Urinary bladder (tissue), 3 donors: ENCODE measurements around a stretch of chr16.

DNA sequence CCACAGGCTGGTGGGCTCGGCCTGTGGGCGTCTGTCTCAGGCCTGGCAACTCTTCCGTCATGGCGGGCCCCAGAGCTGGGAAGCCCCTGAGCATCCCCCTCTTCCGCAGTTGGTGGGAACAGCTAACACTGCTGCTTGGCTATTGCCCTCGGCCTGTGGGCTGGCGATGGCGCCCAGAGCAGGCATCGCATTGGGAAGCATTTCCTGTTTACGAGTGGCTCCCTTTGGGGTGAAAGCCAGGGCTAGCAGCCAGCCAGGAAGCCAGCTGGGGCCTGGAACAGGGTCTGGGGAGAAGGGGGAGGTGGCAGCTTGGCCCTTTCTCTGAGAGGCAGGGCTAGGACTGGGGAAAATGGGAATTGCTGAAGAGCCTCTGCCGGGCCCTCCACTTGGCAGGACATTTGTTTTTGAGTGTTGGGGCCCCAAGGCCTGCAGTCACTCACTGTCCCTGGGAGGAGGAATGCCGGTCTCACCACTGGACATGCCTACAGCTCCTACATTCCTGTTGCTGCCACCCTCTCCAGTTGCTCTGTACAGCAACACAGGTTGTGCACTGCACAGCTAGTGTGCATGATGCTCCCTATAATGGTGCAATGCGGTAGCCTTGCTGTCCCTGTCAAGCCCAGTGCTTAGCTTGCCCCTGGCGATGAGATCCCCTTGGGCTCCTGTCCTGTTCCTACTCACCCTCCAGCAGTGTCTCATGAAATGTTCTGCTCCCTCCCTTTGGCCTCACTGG, 2.5 kb upstream of the MTSS2 start:
- PRO-cap: no peak
- RAMPAGE, long total RNA: no peak

- PRO-cap: no peak
- RAMPAGE, long total RNA: no peak
These were observed 11.2 kb upstream of the MTSS2 start for GRCh38 chr16:70696655-70697844.

GRCh38 chr16:70714579-70715053, 28.8 kb upstream of the MTSS2 start:
- PRO-cap: no peak
- RAMPAGE, long total RNA: no peak

DNA sequence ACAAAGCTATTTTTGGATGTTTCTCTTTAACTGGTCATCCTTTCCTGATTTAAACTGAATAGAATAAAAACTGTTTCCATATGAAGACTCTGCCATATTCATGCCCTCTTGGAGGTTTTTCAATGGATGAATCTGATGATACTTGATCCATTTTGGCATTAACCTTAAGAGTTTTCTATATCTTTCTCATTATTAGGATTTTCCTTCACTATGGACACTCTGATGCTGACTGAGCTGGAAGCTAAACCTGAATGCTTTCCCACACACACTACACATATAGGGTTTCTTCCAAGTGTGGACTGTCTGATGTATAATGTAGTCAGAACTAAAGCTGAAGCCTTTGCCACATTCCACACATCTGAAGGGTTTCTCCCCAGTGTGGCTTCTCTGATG, 6.0 kb upstream of the TLE7 start:
- PRO-cap: no peak
- RAMPAGE, long total RNA: no peak

GRCh38 chr16:71569649-71570268, 7.1 kb downstream of the TAT start:
- PRO-cap: no peak
- RAMPAGE, long total RNA: no peak

- PRO-cap: no peak
- RAMPAGE, long total RNA: no peak
These were observed 4.9 kb downstream of the TAT start for GRCh38 chr16:71571860-71572442.

DNA sequence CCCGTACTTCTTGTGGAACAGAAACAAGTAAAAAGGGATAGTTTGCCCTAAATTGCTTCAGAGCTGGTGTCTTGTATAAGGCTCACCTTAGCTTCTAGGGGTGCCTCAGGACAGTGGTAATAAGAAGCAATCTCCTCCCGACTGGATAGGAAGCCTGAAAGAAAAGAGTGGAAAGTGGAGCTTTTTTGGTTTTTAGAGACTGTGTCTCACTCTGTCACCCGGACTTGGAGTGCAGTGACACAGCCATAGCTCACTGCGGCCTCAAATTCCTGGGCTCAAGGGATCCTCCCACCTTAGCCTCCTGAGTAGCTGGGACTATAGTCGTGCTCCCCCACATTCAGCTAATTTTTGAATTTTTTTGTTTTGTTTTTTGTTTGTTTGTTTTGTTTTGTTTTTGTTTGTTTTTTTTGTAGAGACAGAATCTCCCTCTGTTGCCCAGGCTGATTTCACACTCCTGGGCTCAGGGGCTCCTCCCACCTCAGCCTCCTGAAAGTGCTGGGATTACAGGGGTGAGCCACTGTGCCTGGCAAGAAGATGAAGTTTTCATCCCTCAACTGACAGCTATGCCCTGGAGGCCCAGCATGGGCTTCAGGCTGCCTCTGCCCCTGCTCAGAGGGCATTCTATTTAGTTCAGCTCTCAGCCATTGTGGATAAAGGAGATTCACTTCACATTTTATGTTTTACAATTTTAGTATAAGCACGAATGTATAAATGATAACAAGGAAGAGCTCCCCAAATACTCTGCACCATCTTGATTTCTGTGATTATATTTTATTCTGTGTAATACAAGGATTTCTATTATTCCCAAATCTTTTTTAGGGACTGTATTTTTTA, 3.2 kb downstream of the TAT start:
- PRO-cap: no peak
- RAMPAGE, long total RNA: no peak

- PRO-cap: no peak
- RAMPAGE, long total RNA: no peak
These were observed 16.3 kb upstream of the TAT start for GRCh38 chr16:71593240-71593515.

DNA sequence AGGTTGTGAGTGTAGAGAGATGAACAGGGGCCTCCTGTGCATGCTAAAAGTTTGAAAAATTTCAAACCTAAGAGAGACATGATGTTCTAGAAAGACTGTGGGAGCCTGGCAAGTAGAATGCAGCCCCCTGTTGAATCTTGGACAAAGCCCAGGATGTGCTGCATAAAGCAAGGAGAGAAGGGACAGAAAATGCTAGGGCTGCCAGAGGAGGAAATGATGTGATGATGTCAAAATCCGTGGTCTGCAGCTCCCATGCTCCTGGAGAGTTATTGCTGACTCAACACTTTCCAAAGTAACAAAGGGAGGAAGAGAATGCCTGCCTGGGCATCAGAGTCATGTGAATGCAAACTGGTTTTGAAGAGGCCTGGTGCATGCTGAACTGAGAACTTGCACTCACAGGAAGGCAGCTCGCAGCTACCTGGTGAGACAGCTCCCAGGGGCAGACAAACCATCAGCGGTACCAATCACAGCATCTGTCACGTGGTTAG, 2.7 kb downstream of the MARVELD3 start:
- PRO-cap: no peak
- RAMPAGE, long total RNA: no peak

DNA sequence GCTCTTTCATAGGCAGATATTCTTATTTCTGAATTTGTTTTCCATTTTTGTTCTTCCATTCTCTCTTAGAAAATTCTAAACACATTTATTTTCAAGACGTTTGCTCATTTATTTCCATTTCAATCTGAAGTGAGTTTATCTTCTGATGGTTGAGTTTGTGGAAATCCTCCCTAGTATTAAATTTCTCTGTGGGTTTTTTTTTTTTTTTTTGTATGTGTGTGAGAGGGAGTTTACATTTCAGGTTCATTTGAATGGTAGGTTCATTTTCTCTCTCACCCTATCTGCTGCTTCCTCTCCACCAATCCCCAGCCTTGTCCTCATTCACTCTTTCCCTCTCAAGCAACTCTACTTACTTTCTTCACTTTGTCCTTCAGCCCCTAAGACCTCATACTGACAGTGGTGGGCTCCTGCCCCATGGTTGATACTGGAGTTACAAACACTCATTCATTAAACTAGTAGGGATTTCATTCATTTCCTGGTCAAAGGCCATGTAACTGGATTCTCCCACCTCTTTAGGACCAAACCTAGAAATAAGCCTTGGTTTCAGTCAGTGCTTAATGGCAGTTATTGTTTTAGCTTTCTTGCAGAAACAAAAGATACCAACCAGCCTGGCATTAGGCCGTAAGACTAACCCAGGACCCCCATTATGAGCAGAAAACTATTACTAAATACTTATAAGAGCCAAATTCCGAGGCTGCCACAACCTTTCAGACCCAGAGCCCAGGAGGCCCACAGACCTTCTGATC, 35.9 kb downstream of the PHLPP2 start:
- PRO-cap: no peak
- RAMPAGE, long total RNA: no peak

- PRO-cap: no peak
- RAMPAGE, long total RNA: no peak
These were observed 31.0 kb downstream of the AP1G1 start for GRCh38 chr16:71777620-71778092.

- PRO-cap: no peak
- RAMPAGE, long total RNA: no peak
These were observed 1.4 kb upstream of the AP1G1 start for GRCh38 chr16:71810000-71810396.

DNA sequence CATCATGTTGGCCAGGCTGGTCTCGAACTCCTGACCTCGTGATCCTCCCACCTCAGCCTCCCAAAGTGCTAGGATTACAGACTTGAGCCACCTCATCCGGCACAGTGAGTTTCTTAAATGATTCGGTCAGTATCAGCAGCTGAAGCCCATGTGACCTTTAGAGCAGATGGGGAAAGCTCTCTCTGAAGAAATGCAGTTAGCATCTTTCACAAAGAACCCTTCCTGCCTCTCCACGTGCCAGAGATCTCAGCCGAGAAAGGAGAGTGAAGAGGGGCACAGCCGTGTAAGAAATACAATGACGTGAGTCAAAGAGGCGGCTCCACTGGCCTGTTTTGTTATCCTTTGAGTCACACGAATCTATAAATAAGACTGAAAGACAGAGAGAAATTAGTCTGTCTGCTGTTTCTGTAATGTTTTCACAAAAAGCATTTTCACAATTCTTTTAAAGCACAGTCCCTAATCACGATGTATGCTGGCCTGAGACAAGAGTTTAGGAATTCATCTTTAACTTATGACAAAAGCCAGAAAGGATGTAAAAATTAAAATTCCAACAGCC, 8.0 kb upstream of the AP1G1 start:
- PRO-cap: bidirectional peak, plus-strand start at position 390 of the sequence, minus-strand start at position 294 of the sequence
- RAMPAGE, long total RNA: no peak

DNA sequence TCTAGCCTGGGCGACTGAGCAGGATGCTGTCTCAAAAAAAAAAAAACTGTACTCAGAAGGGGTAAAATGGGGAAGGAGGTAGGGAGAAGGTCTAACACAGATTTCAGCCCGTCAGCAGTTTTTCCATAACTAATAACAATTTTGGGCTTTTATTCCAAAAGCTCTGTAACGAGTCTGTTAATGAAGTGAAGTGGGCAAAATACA, 10.8 kb downstream of the ZNF821 start:
- PRO-cap: no peak
- RAMPAGE, long total RNA: no peak

DNA sequence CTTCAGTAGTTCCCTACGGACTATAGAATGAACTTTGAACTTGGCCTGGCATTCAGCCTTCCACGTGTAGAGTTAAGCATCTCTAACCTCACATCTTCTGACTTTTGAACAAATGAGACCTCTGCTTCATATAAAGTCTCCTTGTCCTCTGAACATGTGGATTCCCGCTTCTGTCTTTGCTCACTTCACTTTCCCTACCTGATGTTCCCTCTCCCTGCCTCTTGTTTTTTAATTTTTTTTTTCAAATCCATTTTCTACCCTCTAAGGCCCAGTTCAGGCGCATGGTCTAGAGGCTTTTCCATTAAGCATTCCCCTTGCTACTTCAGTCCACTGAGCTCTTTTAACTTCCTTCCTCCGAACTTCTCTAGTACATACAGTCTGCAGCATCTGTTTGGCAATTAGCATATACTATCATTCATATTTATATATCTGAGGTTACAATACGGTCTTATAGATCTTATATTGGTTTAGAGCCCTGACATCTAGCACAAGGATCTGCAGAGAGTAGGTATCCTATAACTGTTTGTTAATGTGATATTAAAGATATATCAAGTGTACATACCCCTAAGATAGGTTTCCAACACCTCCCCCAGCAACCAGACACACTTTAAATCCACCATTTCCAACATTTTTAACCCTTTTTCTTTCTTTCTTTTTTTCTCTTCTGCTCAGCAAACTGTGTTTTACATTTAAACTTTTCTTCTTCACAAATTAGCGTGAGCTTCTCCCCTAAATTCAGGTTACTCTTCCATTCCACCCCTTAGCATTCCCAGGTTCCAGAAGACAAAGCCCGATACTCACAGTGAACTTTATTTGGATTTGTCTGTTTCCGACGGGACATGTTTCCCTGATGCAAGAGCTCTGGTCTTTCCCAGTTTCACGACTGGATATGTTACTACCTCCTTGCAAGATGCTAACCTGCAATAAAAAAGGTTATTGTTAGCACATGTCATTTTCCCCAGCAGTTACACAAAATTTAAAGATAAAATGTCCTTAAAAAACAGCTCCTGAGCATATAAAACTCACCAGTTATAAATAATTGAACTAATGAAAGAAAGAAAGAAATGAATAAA, 4.5 kb downstream of the ZNF821 start:
- PRO-cap: no peak
- RAMPAGE, long total RNA: no peak

DNA sequence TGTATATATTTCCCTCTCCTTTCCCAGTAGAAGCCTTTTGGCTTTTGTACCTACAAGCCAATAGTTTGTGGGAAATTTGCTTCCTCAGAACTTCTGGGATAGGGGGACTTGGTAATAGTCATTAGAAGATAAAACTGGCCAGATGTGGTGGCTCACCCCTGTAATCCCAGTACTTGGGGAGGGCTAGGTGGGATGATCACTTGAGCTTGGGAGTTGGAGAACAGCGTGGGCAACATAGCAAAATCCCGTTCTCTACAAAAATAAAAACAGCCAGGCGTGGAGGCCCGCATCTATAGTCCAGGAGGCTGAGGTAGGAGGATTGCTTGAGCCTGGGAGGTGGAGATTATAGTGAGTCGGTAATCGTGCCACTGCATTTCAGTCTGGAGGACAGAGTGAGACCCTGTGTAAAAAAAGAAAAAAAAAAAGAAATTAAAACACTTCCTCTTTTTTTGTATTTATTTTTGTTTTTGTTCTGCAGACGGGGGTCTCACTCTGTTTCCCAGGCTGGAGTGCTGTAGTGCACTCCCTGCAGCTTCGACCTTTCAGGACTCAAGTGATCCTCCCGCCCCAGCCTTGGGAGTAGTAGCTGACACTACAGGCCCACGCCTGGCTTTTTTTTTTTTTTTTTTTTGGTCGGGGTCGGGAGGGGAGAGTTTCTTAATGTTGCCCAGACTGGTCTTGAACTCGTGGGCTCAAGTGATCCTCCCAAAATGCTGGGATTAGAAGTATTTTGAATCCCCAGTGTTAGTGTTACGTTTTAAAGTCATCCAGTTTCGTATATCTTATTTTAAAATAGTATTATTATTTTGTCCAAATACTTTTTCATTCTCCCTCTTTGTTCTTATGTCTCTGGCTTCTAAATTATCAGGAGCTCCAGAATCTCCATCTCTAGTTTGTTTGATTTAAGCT, 1.5 kb downstream of the IST1 start:
- PRO-cap: no peak
- RAMPAGE, long total RNA: no peak

GRCh38 chr16:72015093-72016189, 6.9 kb downstream of the DHODH start:
- PRO-cap: no peak
- RAMPAGE, long total RNA: no peak

DNA sequence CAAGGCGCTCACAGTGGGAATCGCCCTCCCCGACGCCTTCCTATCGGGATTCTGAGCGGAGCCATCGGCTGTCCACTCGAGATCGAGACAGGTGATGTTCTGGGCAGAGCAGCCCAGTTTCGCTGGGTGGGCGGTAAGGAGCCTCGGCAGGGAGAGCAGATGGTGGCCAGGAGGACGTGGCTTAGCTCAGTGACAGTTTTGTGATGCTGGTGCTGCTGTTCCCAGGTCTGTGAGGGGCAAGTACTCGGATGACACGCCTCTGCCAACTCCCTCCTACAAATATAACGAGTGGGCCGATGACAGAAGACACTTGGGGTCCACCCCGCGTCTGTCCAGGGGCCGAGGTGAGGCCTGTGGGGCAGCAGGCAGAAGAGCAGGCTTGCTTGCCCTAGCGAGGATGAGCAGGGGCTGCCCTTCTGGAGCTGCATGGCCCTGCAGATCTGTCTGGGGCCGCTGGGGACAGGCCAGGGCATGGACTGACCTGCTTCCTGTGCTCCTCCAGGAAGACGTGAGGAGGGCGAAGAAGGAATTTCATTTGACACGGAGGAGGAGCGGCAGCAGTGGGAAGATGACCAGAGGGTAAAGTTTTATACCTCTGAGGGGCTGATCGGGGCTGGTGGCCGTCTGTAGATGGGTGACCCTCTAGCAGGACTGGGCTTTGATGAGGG, 5.2 kb downstream of the DHX38 start:
- PRO-cap: no peak
- RAMPAGE, long total RNA: no peak

- PRO-cap: no peak
- RAMPAGE, long total RNA: no peak
These were observed 88.2 kb downstream of the ZFHX3 start for GRCh38 chr16:72959585-72960267.

- PRO-cap: no peak
- RAMPAGE, long total RNA: no peak
These were observed 59.7 kb downstream of the ZFHX3 start for GRCh38 chr16:72987943-72988950.